ENCODE results near the genes CCDC60 and TMEM233.

GRCh38 chr12:117158809-117159246, 31.4 kb downstream of the FBXO21 start:
- RRBS = no CpG with 5 or more reads among the region's 9 CpGs

DNA sequence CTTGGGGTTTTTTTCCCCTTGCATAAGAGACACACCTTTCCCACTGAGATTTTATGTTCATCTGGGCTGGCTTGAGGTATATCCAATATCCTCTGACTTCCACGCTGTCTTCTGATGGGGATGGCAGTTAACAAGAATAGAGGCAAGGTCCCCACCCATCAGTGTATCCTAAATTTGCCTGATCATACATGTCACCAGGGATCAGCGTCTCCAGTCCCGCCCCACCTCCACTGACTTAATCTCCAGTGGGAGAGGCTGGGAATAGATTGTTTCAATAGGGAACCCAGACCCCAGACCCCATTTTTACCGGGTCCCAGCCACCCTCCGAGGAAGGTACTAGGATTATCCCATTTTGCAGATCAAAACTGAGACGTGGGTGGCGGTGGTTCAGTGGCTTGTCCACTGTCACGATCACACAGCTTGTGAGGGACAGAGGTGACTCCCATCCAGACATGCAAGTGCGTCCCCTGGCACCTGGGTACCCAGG, 742 bp downstream of the WSB2 start:
- RRBS = no CpG with 5 or more reads among the region's 9 CpGs

- RRBS = no CpG with 5 or more reads among the region's 9 CpGs
Measured at GRCh38 chr12:118098071-118098669, 5.6 kb downstream of the VSIG10 start.

DNA sequence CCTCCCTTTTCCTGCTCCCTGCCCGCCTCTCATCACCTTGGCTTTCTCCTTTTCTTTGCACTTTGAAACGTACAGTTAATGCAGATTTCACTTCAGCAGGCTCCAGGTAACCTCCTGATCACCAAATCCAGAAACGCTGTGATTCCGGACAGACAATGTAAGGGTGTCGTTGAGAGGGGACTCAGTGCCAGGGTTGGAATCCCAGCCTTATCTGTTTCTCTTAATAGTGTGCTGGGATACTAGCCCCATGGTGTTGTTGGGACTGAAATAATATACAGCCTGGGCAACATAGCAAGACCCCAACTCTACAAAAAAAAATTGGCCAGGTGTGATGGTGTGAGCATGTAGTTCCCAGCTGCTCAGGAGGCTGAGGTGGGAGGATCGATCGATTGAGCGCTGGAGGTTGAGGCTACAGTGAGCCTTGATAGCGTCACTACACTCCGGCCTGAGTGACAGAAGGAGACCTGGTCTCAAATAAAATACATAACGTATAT, 1.2 kb downstream of the PEBP1 start:
- RRBS = no CpG with 5 or more reads among the region's 11 CpGs

DNA sequence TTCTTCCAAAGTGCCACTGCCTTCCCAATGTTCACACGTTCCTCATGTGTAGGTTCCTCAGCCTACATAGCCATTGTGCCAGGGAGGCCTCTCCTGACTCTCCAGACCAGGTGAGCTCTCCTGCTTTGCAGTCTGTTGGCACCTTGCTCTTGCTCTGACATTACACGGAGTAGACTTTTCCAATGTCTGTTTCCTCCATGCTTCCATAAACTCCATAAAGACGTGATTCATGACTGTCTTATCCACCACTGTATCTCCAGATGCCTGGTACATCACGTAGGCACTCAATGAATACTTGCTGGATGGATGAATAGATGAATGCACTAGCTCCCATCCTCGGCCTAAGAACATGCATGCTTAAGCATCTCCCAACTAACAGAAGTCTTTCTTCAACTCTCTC, 21.6 kb downstream of the PEBP1 start:
- RRBS = no CpG with 5 or more reads among the region's 5 CpGs

- RRBS = no CpG with 5 or more reads among the region's 12 CpGs
Measured at GRCh38 chr12:118172027-118172858, 36.3 kb downstream of the PEBP1 start.

DNA sequence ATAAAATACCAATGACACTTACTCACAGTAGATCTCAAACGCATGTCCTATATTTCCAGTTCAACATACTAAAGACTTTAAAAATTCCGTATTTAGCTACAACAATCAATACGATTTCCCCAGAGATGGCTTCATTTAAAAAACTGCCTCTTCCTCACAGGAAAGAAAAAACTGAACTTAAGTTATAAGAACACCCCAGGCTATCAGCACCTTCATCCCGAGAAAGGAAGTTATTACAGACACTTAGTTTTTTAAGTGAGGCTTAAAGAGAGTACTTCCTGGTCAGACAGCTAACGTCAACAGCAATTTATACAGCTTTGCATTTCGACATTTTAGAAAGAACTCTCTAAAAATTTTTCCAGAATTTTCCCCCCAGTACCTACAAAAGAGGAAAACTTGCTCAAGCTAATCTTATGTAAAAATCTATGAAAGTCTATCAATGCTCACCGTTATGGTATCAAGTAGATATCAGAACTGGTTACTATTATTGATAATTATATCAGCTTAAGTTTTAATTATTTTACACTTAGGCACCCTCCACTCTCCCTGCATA, 13.7 kb downstream of the TAOK3 start:
- RRBS = no CpG with 5 or more reads among the region's 7 CpGs

DNA sequence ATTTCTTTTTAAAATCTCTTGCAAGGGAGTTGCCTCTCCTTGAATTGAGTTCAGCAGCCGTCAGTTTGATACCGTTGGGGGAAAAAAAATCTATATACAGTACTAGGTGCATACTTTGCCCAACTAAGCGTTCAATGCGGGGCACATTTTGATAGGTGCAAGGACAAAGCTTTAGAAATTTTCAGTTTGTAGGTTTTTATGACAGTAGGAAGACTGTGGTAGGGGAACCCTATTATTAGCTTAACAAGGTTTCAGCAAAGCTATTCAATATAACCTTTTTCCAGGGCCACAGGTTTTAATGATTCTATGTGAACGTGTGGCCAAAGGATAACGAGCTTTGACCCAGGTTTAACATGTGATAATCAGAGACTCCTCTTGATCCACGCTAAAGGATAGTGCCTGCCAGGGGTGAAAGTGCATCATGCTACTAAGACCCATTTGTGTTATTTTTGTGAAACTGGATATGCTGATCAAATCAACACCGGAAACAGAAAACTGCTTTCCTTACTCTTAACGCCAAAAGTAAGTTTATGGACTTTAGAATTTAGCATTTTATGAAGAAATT, 808 bp upstream of the TAOK3 start:
- RRBS = no CpG with 5 or more reads among the region's 9 CpGs

DNA sequence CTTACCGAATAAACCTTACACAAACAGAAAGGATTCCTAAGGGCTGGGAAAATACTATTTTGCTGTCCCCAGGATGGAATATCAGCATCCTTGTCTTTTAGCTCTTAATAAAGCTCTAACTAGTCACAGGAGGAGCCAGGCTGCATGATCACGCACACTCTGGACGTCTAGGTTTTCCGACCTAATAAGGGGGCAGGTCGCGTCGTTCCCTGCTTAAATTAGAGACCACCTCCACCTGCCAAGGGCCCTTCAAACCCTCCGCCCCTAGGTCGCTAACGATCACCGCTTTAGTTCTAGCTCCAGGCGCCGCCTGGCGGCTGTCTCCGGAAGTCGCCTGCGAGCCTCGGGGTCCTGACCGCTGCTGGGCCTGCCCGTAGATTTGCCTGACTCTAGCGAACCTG, 404 bp upstream of the SUDS3 start:
- RRBS = no CpG with 5 or more reads among the region's 21 CpGs

- RRBS = no CpG with 5 or more reads among the region's 11 CpGs
Measured at GRCh38 chr12:118377725-118378268, 1.4 kb downstream of the SUDS3 start.

GRCh38 chr12:118537343-118538152, 161.2 kb downstream of the SUDS3 start:
- RRBS = no CpG with 5 or more reads among the region's 10 CpGs

GRCh38 chr12:119008523-119009603, 27.5 kb downstream of the SRRM4 start:
- RRBS = 20% methylated on average over 4 of the region's 30 CpGs

DNA sequence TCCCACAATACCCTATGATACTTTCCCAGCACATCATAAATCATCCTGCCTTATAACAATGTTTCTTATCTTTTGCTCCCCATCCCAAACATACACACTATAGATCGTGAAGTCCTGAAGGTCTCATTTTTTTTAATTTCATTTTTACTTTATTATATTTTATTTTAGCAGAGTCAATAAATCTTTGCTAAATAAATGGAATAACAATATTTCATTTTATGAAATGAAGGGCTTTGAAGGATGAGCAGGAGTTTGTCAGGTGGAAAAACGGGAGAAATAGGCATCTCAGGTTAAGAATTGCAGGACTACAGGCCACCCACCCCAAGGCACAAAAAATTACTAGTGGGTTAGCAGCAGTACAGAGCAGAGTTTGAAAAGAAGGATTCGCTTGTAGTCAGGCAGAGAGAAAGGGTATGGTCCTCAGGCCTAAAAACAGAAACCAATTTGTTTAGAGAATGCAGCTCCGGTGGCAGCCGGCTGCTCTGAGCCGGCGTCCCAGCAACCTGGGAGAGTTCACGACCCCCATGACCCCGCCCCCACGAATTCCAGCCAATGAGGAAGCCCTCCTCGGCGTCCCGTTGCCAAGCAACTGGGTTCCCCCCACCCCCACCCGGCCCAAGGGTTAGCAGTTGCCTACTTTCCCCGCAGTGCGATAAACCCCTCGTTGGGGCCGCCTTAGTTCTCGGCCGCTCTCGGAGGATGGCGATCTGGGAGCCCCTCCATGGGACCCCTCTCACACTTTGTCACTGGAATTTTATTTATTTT, at the start of gene CCDC60:
CCDC60 (plus strand) TSS at position 645 of the 765 bp plus-strand sequence.
- RRBS = no CpG with 5 or more reads among the region's 22 CpGs

DNA sequence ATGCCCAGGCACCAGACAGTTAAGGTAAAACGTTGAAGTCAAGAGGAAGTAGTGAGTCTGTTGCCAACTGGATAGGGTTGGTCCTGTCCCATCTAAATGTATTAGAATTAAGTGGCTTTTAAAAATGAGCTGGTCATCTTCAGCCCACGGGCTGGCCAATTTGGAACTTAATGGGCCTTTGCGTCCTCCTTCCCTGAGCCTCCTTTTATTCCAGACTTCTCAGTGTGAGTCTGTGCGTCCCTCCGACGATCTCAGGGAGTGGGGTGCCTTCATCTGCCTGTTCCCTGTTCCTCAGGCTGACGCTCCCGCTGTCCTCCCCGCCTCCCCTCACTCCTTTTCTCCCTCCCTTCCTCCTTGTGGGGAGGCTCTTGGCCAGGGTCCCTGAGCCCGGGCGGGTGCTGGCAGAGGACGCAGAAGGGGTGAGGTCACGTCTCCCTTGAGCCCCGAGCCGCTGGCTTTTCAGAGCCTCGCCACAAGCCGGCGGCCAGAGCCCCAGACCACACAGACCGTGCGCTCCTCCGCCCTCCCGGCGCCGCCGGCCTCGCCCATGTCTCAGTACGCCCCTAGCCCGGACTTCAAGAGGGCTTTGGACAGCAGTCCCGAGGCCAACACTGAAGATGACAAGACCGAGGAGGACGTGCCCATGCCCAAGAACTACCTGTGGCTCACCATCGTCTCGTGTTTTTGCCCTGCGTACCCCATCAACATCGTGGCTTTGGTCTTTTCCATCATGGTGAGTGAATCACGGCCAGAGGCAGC, at the start of gene TMEM233:
TMEM233 (plus strand) TSS at position 473 of the 759 bp plus-strand sequence.
- RRBS = 4% methylated on average over 12 of the region's 36 CpGs

DNA sequence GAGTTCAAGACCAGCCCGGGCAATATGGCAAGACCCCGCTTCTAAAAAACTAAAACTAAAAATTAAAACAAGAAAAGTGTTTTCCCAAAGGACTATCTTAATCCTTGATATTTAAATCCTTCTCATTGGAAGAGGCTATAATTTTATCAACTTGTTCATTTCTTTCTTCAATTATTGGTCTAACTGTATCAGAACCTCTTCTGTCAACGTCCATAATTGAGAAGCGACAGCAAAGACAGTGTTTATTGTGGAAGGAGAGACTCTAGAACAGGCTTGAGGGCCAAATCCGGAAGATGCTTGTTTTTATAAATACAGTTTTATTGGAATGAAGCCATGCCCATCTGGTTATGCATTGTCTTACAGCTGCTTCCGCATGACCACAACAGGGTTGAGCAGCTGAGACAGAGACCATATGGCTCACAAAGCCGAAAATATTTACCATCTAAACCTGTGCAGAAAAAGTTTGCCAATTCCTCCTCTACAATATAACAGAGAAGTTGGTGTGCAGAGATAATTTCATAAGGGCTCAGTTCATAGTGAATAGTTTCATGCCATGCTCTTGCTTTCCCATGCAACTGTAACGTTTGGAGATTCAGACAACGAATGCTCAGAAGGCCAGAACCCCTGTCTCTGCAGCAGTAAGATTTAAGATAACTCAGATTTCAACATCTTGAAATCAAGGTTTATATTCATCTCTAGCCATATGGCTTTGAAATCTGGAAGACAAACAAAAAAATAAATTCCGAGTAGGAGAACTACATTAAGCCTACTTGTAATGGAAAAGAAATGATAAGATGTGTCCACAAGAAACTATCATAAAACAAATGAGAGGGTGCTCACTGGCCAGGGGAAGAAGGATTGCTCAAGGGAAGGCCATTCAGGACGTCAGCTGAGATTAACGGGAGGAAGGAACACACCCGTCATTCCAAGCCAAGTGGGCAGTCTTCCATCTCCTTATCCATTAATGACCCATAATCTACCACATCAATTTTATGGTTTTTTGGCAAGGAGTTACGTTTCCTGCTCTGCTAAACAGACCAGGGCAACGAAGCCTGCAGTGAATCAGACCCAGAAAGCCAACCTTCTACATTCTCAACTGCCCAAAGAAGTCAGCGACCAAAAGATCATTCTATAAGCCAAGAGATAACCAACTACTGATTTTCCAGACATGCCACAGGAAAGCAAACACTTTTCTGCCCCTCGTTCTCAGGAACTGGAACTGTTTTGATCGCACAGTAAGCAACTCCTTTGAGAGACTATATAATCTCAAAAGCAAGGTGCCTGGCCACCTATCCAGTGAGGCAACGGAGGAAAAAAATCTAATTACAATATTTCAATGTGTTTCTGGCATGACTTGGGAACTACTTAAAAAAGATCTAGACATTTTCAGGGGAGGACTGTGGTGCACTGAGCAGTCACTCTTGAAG, 24.8 kb downstream of the PRKAB1 start:
- RRBS = no CpG with 5 or more reads among the region's 19 CpGs

GRCh38 chr12:119710800-119711896, 43.2 kb downstream of the PRKAB1 start:
- RRBS = no CpG with 5 or more reads among the region's 21 CpGs

- RRBS = no CpG with 5 or more reads among the region's 7 CpGs
Measured at GRCh38 chr12:119729814-119730194, 61.9 kb downstream of the PRKAB1 start.

GRCh38 chr12:119857285-119857810, 19.8 kb downstream of the CIT start:
- RRBS = 99% methylated on average over 2 of the region's 10 CpGs

DNA sequence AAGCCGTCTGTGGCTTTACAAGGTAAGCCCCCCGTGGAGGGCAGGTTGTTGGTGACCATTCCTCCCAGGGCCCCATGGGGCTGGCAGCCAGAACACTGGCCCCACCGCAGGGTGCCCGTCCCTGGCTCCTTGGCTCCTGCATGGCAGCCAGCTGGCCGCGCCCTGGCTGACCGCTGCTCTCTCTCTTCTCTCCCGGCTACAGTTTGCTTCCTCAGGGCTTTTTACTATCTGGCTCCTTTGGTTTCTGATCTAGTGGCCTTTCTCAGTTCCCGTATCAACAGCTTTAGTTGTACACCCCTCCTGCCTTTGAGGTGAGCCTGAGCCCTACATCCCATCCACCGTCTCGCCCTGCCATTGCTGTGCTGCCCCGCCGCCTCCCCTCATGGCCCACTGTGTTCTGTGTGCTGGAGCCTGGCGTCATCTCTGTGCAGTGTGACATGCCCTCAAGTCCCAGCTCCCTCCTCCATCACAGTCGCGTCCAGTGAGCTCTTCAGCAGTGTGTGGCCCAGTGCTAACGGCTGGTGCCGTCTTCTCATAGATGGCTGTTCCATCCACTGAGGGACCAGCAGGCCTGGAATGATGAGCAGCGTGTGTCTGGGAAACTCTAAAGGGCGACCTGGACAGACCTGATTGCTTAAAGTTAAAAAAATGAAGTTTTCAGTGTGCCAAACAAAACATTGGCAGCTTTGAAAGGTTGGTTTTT, 25.7 kb downstream of the RAB35 start:
- RRBS = no CpG with 5 or more reads among the region's 20 CpGs

DNA sequence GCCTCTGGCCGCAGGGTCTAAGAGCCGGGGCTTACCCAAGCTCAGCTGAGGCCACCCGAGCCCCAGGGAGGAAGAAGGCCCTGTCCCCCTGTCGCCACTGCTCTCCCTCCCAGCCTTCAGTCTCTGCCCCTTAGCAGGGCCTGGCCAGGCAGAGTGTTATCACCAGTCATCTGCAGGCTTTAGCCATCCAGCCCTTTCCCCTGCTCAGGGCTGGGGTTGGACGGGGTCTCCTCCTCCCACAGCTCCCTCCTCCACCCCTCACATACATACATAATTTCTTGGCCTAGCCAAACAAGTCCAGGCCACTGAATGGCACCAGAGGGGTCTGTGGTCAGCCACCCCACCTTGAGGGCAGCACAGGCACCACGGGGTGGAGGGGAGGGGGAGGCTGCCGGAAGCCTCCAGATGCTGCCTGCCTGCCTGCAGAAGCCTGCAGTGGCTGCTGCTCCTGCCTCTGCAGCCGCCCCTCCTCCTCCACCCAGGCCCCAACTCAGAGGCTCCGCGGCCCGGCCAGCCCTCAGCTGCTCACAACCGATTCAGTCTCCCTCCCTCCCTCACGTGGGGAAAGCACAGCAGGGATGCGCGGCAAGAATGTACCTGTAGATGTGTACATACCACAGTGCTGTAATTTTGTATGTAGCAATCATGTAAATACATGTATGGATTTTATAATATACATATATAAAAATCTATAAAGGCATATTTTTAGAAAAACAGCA, 22.7 kb downstream of the RAB35 start:
- RRBS = no CpG with 5 or more reads among the region's 15 CpGs

Measured in GM19240 (cell line).